Duodenum (tissue), 1 donor: Measurements from ENCODE around the genes CEP120 and MEGF10.

- PRO-cap = bidirectional peak, plus-strand start at chr5:123423618, minus-strand start at chr5:123423468
Measured at GRCh38 chr5:123423074-123423768, at the start of gene CEP120. Gene CEP120 (minus strand): TSS chr5:123423403.

GRCh38 chr5:123460046-123460722 is 37.0 kb upstream of the CEP120 start:
- PRO-cap = no peak

DNA sequence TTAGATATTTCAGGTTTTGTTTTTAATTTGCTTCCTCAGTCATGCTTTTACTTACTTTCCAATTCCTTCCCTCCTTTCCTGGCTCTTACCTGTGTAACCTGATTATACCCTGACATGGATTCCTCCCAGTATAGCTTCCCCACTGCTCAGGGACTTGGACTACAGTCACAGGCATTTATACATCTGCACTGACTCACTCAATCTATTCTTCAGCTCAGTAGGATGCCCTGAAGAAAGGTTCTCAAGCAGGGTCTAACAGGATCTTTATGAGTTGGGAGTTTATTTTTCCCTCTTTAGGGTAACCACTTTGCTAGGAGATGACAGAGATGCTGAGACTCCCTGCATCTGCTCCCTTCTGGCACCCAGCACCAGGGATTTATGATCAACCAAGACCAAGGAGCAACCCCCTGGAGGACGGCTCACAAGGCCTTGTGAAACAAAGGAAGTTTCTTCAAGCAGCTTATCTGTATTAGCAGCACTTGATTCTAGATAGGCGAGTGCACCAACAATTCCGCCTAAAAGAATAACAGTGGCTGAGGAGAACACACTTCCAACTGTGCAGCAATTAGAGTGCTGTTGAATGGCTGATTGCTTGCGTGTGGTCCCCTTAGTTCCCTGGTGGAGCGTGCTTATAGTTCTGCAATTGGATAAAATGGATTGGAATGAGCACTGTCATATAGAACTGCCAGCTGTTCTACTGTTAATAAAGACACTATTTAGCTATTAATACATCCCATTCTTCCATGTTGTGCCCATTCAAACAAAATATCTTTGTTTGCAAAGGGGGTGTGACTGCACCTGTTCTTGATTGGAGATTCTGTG is 482.6 kb downstream of the ZNF608 start:
- PRO-cap = no peak

DNA sequence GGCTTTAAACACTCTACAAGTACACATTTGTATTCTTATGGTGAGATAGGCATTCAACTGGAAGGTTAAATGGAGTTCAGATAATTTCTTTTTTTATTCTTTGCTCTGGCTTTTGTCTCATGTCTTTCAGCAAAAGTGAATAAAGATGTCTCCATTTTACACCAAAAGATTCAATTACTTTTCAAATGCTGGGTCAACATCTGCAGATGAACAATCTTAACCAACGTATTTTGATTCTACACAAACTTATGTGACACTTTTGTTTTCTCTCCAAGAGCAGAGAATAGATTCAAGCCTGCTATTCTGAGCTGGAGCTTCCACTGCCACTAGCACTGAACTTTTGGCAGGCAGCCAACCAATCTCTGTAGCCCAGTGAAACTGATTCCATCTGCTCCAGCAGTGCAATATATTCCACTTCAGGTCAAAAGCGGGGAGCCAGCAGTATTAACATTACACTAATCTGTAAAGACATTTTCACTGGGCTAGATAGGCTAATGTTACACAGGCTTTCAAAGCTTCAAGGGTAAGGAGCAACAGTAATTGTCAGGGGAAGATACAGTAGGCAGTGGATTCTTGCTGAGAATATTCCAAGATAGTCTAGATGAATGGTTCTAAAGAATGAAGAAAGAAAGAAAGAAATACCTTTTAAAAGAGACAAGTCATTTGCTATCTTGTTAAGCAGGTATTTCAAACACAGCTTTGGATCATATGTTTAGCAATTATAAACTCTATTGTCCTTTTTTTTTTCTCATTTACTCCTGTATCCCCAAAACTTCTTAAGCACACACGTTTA is 452.1 kb upstream of the ZNF608 start:
- PRO-cap = no peak

- PRO-cap = no peak
Measured at GRCh38 chr5:125209507-125209980, 463.1 kb upstream of the ZNF608 start.

DNA sequence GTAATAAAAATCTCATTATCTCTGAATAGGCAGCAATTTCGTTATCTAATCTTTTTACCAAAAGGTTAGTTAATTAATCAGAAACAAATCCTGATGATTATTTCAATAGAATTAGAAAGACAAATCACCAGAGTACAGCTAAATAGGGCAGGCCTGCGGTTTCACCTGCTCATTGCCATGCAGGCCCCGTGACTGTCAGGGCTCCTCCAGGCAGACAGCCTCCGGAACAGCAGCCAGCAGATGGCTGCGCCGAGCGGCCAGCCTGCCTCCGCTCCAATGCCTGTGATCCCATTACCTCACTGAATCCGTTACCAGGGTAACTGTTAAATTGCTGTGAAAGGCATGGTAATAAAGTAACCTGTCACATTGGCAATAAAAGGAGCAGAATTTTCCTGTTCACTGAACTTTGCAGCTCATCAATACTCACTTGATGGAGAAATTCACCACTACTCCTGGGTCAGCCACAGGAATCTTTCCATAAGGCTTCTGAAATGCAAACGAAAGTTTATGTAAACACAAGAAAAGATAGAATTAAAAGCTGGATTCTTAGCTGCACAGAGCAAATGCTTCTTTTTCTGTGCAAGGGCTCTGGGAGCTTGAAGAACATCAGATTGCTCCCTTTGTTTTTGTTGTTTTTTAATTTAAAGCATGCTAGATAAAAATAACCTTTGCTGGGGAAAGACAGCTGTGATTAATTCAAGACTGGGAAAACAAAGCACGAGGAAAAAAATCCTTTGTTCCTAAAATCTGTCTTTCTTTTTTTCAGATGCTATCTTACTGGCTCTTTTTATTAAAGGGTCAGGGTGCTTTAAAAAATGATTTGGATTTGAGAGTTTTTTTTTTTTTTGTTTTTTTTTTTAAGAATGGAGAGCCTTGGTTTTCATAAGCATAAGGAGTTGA is 666.5 kb upstream of the ZNF608 start:
- PRO-cap = no peak

- PRO-cap = no peak
Measured at GRCh38 chr5:125485013-125485822, 738.8 kb upstream of the ZNF608 start.

DNA sequence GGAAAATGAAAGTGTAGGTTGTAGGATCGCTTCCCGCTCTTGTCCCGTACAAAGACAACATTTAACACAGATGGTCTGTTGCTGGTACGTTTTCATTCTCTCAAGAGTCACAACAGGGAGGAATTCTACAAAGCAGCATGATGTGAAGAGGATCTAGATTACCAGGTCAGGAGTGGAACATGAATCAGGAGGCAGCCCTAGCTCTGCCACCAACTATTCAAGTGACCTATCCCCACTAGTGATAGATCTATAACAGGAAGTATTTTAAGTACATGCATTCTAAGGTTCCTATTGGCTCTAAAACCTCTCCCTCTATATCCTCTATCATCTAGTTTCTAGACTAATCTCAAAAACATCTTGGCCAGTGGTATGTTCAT is 58.8 kb upstream of the GRAMD2B start:
- PRO-cap = no peak

- PRO-cap = no peak
Measured at GRCh38 chr5:126453986-126454450, 30.8 kb downstream of the GRAMD2B start.

GRCh38 chr5:126519757-126520427 is 75.1 kb downstream of the ALDH7A1 start:
- PRO-cap = no peak

- PRO-cap = no peak
Measured at GRCh38 chr5:126809953-126810308, 33.0 kb downstream of the LMNB1 start.

DNA sequence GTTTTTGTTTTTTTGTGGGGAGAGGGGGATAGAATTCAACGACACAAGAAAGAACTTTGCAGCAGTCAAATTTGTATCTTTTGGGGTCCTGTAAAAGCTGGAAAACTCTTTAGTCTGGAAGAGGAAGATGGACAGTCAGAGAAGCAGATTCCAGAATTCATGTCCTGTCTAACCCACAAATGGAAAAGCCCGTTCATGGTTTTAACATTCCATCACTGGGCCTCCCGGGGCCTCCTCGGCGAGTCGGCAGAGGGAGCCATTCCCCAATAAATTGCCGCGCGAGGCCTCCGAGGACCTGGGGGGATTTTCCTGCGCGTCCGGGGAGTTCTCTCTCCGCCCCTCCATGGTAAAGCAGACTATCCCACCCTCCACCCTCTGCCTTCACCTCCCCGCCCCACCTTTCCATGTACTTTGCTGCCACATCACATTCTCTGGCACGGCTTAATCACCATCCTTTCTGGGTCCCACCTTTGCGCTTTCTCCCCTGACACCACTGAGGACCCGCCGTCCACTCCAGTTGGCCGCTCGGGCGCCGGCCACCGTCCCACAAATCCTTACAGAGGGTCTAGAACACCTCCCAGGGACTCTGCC is 641 bp upstream of the MEGF10 start:
- PRO-cap = no peak

GRCh38 chr5:127290451-127290965 is at the start of gene MEGF10:
Gene MEGF10 (plus strand): TSS chr5:127290796.
- PRO-cap = no peak

- PRO-cap = no peak
Measured at GRCh38 chr5:127553508-127554153, 36.2 kb downstream of the PRRC1 start.

DNA sequence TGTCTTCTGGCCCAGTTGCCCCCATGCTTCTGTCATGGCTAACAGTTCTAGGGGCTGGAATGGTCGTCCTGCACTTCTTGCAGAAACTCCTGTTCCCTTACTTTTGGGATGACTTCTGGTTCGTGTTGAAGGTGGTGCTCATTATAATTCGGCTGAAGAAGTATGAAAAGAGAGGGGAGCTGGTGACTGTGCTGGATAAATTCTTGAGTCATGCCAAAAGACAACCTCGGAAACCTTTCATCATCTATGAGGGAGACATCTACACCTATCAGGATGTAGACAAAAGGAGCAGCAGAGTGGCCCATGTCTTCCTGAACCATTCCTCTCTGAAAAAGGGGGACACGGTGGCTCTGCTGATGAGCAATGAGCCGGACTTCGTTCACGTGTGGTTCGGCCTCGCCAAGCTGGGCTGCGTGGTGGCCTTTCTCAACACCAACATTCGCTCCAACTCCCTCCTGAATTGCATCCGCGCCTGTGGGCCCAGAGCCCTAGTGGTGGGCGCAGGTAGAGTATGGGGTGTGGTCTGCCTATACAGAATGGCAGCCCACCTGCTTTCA is 905 bp downstream of the SLC27A6 start:
- PRO-cap = no peak

DNA sequence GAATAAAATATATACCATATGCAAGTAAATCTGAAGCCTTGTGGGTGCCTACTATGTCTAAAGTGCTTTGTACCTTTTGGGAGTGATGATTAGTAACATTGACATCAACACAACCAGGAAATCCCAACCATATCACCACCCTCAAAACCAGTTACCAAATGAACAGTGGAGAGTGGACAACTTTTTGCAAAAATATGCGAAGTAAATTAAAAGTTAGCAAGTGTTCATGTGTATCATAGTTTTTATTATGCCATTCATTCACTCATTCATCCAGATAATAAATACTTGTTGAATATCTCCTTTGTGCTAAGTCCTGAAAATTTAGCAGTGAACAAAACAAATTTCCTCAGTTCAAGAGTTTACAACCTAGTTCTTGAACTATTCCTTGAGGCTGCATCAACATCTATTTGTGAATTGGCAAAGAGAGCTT is 11.7 kb downstream of the SLC27A6 start:
- PRO-cap = no peak

DNA sequence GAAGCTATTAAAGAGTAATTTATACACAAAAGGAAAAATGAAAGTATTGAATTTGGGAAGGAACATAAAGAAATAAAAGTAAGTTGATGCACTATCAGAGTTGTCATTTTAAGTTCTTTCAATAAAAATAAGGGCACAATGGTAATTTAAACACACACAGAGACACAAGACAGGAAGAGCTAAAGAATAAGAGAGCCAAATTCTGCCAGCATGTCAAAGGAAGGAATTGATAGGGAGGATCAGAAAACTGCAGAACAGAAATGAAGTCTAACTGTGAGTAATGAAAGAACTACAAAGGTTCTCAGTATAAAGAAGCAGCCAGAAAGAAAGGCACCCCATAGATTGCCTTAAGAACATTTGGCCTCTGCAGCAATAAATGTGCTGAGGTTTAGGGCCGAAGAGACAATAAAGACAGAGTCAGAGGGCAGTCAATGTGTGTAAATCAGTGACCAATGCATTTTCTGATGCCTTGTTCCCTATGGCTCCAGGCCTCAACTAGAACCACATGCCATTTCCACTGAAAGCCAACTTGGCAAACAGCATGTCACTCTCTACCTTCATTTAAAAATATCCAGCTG is 281.1 kb downstream of the HINT1 start:
- PRO-cap = no peak

DNA sequence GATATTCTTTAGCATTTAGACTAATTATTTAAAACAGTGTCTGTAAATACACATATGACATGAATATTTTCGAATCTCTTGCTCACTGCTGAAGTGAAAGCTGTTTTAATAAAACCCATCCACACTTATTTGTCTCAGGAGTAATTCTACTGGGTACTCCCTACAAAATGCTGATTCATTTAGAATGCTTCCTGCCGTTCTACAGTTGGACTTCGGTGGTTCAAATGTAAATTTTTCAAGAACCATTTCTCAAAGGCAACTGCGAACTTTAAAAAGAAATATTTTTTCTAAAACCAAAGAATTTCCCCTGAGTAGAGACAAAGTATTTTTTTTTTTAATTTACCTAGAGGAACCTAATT is 1.4 kb downstream of the HINT1 start:
- PRO-cap = no peak

GRCh38 chr5:131251145-131251527 is 12.7 kb upstream of the CDC42SE2 start:
- PRO-cap = no peak

DNA sequence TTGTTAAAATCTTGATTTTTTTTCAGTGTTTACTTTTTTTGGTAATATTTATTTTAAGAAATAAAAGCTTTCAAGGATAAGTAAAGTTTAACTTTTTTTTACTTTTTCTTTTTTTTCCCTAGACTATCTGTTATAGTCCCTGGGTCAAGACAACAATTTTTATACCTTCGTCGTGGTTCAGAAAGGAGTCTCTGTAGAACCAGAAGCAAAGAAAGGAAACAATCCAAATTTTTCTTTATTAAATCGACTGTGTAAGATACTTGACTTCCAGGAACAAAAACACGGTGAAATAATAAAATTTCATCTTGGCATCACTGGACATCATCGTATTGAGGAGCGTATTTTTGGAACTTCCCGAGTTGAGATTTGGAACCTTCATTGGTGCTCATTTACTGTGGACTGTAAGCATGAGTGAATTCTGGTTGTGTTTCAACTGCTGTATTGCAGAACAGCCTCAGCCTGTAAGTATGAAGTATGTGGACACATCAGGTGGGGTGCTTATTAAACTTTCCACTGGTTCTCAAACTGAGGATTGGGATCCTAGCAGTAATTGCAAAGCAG is 95.3 kb downstream of the CDC42SE2 start:
- PRO-cap = no peak